Fibroblast of villous mesenchyme (primary cell): ENCODE measurements around a stretch of chr1.

DNA sequence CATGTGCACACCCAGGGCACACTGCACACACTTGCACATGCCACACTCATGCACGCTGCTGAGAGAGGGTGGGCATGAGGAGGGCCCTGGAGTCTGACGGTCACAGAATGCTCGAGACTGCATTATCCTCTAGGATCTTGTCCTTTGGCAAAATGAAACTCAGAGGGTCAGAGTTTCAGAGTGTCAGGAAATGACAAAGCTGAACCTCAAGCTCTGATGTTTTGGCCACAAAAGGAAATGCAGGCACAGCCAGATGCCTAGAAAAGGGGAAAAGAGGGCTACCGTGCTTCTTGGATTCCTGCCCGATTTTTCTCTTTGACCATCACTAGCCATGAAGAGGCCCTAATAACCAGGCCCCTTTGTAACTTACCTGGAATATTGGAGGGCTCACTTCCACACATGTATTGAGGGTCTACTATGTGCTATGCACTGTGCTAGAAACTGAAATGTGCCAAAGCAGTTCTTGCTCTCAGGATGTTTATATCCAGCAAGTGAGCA, 65.5 kb downstream of the TOMM20 start:
- CAGE, long polyA plus RNA = no peak

DNA sequence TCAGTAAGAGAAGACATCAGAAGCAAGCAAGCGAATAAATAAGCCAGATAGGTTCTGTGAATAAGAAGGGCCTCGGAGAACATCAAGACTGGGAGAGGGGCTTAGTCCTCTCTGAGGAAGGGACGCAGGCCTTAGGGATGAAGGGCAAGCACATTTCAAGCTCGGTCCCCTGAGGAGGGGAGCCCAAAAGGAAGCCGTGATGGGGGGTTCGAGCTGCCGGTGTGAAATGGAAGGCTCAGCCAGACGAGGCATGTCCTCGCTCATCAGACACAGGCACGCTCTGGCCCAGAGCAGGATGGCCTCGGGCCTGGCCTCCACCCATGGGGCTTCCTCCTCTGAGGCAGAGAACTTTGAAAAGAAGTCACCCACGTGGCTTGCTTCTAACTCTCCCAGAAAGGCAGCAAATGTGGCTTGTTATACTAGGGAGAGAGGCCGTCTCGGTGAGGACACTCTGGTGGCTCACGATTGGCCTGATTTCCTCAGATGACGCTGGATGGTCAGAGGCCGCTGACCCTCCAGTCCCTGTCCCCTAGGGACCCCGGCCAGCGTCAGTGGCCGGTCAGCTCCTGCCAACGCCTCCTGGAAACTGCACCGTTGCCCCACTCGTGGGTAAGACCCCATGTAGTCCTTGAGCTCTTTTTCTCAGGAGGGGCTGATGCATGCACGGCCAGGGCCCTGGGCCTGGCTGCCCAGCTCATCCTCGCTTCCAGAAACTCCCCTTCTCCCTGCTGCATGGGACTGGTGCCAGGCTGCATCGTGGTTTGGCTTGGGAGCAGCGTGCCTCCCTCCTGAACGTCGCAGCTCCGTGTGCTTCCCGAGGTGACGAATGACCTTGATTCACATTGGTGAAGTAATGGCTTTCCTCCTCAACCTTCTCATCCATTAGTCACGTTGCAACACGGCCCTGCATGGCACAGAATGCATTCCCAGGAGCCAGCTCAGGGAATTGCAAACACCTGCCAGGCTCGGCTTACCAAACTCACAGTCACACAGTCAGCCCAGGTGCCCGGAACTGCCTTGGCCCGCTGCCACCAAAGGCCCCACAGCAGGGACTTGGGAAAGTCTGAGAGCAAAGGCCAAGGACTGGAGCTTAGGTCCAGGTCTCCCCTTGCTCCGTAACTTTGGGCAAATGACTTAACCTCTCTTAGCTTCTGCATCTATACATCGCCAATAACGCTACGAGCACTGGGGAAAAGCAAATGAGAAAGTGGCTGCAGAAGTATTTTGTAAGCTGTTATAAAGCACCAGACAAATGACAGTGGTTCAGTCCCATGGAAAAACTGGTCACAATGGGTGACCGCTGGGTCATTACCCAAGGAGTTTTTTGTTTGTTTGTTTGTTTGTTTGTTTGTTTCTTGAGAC, 58.7 kb downstream of the TOMM20 start:
- CAGE, long polyA plus RNA = no peak

- CAGE, long polyA plus RNA = no peak
Observed at GRCh38 chr1:235075905-235076083, 52.8 kb downstream of the TOMM20 start.

DNA sequence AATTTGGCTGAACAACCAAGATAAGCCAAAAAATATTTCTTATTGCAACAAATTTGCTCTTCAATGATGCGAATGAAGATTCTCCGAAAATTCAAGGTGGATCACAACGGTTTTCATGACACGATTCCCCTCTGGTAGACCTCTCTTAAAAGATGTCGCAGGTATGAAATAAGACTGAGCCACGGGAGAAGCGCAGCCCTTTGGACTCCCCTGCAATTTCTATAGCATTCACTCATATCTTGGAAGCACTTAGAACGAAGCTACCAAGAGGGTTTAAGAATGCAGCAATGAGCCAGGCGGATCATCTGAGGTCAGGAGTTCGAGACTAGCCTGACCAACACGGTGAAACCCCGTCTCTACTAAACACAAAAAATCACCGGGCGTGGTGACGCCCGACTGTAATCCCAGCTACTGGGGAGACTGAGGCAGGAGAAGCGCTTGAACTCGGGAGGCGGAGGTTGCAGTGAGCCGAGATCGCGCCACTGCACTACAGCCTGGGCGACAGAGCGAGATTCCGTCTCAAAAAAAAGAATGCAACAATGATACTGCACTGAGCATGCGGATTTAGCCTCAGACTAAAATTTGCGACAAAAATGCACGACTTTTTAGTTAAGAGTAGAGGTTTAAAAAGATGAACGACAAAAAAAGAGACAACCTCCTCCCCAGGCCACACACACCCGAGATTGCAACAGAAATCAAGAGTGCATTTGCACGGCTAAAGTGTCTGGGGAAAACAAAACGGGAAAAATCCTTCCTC, 806 bp downstream of the TOMM20 start:
- CAGE, long polyA plus RNA = no peak

DNA sequence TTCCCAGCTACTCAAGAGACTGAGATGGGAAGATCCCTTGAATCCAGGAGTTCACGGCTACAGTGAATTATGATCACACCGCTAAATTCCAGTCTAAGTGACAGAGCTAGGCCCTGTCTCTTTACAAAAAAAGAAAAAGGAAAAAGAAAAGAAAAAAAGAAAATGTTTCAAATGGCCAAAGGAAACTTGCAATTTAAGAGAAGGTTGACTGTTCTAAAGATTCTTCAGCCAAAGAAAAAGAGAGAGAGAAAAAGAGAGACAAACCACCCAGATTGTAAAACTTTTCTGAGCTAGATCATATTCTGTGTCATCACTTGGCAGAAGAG, 20.7 kb downstream of the ARID4B start:
- CAGE, long polyA plus RNA = no peak

DNA sequence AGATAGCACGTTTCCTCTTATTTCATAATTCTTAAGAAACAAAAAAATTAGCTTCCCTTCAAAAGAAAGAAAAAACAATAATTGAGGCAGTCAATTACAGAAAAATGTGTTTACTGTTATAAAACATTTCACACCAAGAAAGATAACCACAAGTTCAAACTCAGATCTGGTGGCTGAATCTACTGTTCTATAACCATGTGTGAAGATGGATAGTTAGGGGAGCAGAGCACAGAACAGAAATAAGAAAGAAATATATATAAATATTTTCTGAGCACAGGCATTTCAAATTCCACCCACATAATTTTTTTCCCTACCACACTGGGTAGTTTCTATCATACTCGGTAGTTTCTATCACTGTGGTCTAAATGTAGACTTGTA, 10.9 kb downstream of the LYST start:
- CAGE, long polyA plus RNA = no peak

DNA sequence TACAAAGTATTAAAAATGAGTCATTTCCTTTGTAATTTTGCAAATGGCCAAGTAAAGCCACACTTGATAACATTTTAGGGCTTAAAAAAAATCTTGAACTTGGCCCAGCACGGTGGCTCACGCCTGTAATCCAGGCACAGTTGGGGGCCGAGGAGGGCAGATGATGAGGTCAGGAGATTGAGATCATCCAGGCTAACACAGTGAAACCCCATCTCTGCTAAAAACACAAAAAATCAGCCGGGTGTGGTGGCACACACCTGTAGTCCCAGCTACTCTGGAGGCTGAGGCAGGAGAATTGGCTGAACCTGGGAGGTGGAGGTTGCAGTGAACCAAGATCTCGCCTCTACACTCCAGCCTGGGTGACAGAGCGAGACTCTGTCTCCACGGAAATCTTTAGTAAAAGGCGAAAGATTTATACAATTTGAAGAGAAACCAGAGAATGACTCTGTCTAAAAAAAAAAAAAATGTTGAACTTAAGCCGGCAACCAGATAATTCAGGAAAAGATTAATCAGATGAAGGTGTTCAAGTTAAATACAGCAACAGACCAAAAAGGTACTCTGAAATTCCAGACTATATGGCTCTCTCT, 3.6 kb downstream of the LYST start:
- CAGE, long polyA plus RNA = no peak

DNA sequence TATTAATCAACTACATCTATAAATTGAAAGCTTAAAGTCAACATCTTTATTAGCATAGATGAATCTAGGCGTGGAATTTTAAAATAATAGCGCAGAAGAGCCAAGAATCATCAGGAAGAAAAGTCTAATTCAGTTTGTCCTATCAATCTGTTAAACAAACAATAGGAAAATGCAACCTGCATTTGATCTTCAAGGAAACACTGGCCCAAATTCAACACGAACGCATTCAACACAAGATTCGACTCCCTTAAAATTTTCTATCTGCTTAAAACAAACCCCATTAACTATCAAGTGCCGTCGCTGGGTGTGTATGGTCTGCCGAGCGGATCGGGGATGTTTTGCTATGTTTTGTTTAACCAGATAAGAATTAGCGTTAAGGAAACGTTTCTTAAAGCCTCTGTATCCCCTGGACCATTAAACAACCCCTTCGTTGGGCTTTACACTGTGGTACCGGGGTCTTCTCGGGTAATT, 983 bp downstream of the LYST start:
- CAGE, long polyA plus RNA = no peak

- CAGE, long polyA plus RNA = no peak
Observed at GRCh38 chr1:235942018-235942543, 75.4 kb upstream of the LYST start.

GRCh38 chr1:235971365-235972393, 93.2 kb downstream of the NID1 start:
- CAGE, long polyA plus RNA = no peak

DNA sequence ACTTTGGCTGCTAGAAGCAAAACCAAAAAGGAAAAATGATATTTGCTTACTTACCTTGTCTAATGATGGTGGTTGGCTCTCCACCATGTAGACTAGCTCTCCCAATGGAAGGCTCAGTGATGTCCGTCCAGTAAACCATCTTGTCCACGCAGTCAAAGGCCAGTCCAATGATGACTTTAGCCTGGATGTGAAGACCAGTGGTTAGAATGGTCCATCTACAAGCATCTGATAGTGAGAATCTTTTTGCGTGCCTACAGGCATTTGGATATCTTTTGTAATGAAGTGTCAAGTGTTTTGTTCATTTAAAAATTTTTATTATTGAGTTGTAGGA, 79.6 kb downstream of the NID1 start:
- CAGE, long polyA plus RNA = no peak

DNA sequence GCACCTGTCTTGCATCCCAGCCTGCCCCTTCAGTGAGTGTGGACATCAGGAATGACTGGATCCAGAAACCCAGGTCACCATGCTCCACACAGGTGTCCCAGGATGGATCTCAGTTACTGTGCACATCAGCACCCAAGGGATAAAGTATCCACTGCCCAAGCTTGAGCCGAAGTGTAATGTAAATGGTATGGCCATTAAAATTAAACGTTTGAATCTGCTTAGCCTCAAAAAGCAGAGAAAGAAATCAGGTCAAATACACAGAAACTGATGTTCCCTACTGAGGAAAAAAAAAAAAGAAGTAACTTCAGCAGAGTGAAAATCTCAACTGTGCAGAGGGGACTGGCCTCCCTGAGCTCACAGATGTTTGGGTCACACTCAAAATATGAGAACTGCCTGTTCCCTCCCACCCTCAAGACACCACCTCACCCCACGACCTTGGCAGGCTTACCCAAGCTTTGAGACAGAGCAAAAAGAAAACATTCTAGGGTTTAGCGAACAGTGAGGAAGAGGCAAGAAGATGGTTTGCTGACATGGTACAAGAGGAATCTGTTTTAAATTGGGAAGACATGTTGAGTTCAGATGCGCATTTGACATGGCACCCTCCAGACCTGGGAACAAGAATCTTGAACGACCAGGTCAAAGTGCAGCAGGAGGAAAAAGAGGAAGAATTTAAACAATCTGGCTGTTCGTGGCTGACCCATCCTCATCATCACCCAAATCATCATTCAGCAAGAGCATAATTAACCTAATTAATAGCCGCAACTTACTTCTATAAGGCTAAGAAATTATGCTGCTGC, 48.8 kb downstream of the NID1 start:
- CAGE, long polyA plus RNA = no peak

GRCh38 chr1:236035581-236035953, 29.3 kb downstream of the NID1 start:
- CAGE, long polyA plus RNA = no peak

DNA sequence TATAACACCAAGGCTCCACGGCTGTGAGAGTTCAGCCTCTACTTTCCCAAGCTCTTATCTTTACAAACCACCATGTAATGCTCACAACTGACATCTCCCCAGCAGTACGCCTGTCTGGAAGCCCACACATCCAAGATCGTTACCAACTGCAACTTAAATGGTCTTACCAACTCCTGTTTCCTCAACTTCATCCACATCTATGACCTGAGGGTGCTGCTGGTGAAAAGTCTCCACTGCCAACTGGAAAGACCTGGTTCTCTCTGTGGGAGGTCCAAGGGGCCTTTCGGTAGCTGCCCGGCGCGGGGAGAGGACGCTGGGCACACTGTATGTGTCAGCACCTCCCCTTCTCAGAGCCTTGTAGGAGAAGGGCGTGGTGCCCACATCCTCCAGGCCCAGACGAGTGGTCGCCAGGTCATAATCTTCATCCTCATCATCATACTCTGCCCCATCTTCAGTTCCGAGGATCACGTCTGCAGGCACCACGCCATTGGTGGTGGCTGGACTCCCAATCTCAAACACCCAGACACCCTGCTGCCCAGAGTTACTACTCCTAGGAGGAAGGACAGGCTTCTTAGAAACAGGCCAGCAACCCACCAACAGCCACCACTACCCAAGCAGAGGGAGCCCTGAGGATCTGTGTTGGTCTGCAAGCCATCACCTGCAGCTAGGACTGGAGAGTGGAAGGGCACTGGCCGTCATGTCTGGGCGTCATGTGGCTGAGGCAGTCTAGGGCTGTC, 23.0 kb downstream of the NID1 start:
- CAGE, long polyA plus RNA = no peak

DNA sequence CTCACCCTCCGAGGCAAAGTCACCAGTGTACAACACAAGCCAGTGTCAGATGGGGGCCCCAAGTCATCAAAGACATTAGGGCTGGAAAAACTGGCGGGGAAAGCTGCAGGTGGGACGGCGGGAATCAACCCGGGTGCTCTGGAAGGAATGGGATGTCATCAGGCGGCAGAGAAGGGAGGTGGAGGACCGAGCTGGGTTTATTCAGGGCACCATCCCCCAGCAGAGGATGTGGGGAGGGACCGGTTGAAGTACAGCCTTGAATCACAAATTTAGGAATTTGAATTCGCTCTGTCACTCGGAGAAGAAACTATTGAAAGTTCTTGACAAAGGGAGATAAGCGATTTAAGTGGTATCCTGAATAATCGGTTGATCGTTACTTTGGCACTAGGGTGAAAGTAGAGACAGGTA, 785 bp upstream of the NID1 start:
- CAGE, long polyA plus RNA = no peak

GRCh38 chr1:236067727-236068423, 3.0 kb upstream of the NID1 start:
- CAGE, long polyA plus RNA = no peak

DNA sequence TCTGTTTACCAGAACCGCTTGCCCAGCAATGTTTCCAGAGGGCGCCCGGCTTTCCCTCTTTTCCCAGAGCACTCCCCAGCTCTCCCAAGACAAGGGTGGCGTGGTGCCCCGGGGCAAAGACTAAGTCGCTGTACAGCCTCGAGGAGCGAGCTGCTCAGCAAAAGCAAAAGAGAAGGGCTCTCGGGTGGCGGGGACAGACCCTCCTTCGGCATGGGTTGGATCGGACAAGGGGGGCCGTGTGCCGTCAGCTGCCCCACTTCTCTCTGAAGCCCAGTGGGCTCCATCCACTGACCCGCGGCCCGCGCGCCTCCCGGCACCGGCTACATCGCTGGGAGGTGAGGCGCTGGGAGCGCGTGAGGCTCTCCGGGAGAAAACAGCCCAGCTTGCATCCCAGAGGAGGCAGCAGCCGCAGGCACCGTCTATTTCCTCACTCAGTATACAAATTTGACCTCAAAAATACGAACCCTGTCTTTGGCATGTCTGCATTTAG, 934 bp upstream of the GPR137B start:
- CAGE, long polyA plus RNA = no peak

DNA sequence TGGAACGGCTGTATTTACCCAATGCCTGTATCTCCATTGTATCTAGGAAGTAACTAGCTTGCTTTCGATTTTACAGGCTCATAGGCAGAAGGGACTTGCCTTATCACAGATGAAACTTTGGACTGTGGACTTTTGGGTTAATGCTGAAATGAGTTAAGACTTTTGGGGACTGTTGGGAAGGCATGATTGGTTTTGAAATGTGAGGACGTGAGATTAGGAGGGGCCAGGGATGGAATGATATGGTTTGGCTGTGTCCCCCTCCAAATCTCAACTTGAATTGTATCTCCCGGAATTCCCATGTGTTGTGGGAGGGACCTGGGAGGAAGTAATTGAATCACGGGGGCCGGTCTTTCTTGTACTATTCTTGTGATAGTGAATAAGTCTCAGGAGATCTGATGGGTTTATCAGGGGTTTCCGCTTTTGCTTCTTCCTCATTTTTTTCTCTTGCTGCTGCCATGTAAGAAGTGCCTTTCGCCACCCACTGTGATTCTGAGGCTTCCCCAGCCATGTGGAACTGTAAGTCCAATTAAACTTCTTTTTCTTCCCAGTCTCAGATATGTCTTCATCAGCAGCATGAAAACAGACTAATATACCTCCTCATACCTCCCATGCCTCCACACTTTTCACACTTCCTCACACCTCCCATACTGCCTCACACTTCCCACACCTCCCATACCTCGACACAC, 21.0 kb downstream of the GPR137B start:
- CAGE, long polyA plus RNA = no peak

DNA sequence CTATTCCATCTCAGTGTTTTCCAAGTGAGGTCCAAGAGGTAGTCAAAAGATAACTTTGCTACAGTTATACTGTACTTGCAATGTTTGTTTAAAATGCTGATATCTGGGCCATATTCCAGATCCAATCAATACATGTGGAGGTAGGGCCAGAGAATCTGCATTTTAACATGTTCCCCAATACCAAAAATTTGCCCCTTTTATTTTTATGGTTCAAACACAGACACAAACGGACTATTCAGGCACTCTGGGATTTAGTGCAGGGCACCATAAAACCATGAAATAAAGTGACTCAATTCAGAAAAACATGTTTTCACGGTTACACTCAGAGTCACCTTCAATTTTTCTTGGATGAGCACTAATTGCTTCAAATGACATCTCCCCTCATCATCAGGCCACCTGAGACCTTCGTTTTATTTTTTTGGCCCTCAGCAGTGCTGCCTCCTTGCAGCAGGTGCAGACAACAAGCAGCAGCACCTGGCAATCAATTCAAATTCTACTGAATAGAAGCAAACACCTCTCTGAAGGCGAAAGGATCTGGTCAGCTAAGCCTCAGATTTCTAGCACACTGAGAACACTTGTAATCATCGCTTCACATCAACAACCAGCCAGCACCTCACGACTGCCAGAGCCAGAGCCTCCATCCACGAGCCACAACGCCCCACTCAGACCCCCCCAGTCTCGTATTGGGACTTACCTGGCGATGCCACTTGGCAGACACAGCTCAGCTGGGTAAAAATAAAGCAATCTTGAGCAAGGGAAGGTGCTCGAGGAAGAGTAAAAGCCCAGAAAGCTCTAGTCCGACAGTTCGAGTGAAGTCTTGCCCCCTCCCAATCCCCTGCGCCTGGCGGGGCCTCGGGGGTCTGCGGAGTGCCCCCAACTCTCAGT, 1.1 kb downstream of the ERO1B start:
- CAGE, long polyA plus RNA = no peak

GRCh38 chr1:236281272-236281834, 405 bp downstream of the ERO1B start:
- CAGE, long polyA plus RNA = no peak